Parietal lobe (tissue), 2 donors: ENCODE measurements around the genes MAFB and GDAP1L1.

GRCh38 chr20:40688324-40689339, at the start of gene MAFB:
TSS of gene MAFB (minus strand) at chr20:40689236.
- RAMPAGE, long total RNA, result no peak

GRCh38 chr20:40990534-40990986, 38.1 kb upstream of the TOP1 start:
- RAMPAGE, long total RNA, result no peak

GRCh38 chr20:41029631-41030120, 1.1 kb downstream of the TOP1 start:
- RAMPAGE, long total RNA, result no peak

DNA sequence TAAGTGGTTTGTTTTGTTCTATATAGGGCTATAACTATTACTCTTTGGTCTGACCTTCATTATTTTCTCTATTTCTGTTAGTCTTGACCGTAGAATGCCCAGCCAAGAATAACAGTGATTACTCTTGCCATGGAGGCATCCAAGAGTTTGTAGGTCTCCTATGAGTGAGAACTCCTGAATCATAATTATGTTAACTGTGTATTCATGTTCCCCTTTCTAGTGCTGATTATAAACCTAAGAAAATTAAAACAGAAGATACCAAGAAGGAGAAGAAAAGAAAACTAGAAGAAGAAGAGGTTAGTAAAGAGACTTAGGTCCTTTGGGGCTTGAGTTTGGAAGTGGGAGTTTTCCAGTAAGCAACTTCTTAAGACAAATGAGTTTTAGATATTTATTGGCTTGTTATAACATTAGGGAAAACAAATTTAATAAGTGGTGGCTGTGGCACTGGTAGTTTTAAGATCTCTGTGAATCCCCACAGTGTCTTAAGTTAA, 52.4 kb downstream of the TOP1 start:
- RAMPAGE, long total RNA, result no peak

GRCh38 chr20:41138403-41139322, 1.3 kb downstream of the PLCG1 start:
- RAMPAGE, long total RNA, result no peak

DNA sequence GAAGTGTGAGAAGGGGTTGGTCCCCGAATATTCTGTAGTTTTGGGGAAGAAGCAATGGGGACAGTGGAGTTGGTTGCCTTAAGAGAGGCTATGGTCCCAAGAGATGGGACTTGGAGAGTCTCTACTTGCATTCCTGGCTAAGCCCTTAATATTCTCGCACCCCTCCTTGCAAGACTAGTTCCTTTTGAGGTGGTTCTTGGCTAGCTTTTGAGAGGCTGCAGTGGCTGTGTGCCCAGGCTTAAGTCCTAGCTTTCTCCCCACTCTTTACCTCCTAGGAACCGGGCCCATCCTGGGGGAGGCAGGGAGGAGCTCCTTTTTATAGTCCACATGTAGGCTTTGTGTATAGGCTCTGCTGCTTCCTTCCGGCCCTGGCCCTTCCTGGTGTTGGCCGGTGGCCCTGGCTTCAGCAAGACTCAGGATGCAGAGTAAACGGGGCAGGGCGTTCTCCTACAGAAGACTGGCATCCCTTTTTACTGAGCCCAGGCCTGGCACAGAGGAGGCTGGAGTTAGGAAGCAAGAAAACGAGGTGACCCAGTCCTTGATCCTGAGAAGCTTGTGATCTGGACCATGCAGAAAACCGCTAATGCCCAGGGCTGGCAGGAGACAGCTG, 8.5 kb downstream of the PLCG1 start:
- RAMPAGE, long total RNA, result no peak

- RAMPAGE, long total RNA, result no peak
Measured at GRCh38 chr20:41162919-41163527, 25.7 kb downstream of the PLCG1 start.

GRCh38 chr20:41286608-41287347, 30.8 kb downstream of the ZHX3 start:
- RAMPAGE, long total RNA, result no peak

GRCh38 chr20:41309098-41309694, 8.3 kb downstream of the ZHX3 start:
- RAMPAGE, long total RNA, result no peak

GRCh38 chr20:41423313-41423797, 56.7 kb upstream of the EMILIN3 start:
- RAMPAGE, long total RNA, result no peak

DNA sequence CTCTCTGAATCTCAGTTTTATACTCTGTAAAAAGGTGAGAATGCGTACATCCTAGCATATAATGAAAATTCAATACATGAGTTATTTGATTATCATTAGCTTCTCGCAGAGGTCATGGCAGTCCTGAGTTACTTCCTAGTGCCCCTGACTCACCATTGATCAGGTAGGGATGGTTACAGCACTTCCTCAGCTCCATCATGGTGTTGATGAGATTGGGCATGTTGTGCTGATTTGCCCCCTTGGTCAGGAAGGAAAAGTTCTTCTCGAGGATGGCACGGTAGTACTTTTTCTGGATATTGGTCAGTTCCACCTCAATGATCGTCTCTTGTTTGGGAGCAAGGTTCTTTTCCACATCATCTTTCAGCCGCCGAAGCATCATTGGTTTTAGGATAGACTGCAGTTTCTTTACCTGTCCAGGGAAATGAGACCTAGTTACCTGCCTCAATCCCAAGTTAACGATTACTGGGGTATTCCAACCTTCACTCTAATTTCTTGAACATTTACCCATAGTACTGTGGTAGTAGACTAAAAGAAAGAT, 117.7 kb upstream of the EMILIN3 start:
- RAMPAGE, long total RNA, result no peak

- RAMPAGE, long total RNA, result no peak
Measured at GRCh38 chr20:41617900-41618215, 319 bp downstream of the CHD6 start.

GRCh38 chr20:43515712-43516222, 8.3 kb downstream of the L3MBTL1 start:
- RAMPAGE, long total RNA, result no peak

DNA sequence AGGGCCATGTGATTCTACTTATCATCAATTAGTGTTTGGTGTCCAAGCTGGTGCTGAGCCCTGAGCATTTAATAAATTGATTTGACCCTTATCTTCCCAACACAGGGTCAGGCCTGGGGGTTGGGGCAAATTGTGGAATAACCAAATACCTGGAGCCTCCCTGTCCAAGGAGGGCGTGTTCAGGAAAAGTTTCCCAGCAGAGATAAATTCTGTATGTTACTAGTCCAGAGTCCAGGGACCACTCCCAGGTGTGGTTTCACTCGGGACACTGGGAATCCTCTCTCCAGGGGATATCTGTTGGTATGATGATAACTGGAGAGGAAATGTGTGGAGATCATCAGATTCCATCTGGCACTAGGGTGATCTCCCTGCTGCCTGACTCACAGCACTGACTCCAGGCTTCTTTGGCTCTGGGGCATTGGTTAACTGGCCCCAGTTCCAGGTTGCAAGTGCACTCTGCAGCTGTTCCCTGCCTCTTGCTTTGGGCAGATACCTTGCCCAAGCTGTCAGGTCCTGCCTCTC, 3.8 kb upstream of the MYBL2 start:
- RAMPAGE, long total RNA, result no peak

DNA sequence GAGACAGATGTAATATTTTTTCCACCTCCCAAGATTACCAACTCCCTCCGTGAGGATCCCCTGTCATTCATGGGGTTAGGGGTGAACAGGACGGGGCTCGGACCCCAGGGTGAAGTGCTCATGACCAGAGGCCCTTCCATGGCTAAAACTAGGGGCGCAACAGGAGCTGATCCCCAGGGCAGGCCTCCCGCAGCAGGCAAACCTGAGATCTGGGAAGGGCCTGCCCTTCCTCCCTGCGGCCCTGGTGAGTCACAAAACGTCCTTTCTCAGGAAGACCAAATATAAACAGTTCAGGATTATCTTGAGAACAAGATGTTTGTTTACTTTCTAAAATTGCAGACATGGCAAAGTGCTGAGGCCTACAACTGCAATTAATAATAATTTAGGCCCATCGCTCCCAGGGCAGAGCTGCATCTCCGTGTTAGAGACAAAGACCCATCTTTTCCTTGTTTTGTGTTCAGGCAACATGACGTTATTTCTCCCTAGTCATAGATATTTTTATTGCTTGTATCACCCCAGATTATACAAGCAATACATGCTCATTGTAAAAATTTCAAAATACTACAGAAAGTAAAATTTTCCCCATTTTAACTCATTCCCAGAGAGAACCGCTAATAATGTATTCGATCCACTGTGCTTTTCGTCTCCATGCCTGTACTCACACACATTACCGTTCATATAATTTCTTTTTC, 64.7 kb upstream of the TOX2 start:
- RAMPAGE, long total RNA, result no peak

DNA sequence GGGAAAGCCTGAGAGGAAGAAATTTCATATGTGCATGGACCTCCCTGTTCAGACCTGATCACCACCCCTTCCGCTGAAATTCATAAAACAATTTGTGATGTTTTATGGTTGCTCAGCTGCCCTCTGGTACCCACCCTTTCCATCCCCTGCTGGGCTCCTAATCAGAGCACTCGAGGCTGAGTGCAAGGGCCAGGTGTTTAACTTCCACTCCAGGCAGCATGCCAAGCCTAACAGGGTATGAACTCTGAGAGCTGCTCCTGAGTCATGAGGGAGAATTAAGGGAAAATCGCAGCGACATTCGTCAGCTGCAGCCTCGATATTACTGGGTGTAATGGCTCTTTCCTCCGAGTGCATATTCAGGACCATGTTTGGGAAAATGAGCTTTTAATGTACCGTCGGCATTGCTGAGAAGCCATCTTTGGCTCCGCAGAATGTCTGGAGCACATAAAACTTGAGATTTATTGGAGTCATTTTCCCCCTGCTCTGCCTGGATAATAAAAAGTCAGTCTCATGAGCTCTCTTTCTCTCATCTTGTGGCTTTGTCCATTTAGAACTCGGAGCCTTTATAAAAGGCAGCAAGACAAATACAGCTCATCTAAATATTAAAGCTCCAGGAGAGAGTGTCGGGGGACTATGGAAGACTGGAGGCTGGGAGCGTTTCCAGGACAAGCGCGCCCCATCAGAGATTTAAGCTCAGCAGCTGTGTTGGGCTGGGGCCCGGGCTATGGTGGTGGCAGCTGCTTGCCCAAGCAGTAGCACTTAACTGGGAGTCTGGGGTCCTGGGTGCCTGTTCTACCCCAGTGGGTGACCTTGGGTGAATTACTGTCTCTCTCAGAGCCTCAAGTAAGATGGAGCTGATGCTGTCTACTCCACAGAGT, 103.7 kb downstream of the TOX2 start:
- RAMPAGE, long total RNA, result no peak

GRCh38 chr20:44019930-44020403, 105.3 kb downstream of the TOX2 start:
- RAMPAGE, long total RNA, result no peak

- RAMPAGE, long total RNA, result no peak
Measured at GRCh38 chr20:44111823-44112352, 75.1 kb downstream of the JPH2 start.

- RAMPAGE, long total RNA, result no peak
Measured at GRCh38 chr20:44187809-44188410, 922 bp upstream of the JPH2 start.

GRCh38 chr20:44246917-44247738, at the start of gene GDAP1L1:
TSS of gene GDAP1L1 (plus strand) at chr20:44247308.
- RAMPAGE, long total RNA, result no peak